Cardiac septum (tissue), 1 donor: ENCODE results near the gene ROBO2.

DNA sequence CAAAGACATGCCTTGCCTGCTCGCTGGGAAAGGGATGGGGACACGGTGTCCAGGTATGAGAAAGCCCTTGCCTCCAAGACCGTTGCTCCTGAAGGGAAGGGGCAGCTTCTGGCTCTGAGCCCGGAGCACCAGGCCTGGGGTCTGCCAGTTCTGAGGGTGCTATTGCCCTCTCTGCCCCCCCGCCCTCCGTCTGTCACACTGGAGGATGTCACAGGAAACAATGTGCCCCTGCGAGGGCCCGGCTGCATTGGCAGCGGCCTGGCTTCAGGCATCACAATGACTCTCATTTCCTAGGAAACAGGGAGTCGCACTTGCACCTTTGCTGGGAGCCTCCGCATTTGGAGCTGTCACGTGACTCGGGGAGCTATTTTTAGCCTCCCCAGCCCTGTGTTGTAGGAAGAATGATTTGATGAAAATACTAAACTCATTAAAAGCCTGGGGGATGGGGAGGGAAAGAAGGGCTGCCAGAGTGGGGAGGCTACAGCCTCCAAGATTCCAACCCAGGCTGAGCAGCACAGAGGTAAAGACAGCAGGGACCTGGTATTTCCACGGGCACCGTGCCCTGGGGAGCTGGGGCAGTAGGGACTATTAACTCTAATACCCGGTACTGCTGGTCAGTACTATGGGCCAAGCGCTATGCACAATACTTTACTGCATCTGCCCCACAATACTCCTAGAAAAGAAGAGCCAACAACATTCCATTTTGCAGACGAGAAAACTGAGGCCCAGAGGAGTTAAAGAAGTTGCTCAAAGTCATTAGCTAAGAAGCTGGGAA, 518.8 kb downstream of the SHQ1 start:
- PRO-cap, result no peak

DNA sequence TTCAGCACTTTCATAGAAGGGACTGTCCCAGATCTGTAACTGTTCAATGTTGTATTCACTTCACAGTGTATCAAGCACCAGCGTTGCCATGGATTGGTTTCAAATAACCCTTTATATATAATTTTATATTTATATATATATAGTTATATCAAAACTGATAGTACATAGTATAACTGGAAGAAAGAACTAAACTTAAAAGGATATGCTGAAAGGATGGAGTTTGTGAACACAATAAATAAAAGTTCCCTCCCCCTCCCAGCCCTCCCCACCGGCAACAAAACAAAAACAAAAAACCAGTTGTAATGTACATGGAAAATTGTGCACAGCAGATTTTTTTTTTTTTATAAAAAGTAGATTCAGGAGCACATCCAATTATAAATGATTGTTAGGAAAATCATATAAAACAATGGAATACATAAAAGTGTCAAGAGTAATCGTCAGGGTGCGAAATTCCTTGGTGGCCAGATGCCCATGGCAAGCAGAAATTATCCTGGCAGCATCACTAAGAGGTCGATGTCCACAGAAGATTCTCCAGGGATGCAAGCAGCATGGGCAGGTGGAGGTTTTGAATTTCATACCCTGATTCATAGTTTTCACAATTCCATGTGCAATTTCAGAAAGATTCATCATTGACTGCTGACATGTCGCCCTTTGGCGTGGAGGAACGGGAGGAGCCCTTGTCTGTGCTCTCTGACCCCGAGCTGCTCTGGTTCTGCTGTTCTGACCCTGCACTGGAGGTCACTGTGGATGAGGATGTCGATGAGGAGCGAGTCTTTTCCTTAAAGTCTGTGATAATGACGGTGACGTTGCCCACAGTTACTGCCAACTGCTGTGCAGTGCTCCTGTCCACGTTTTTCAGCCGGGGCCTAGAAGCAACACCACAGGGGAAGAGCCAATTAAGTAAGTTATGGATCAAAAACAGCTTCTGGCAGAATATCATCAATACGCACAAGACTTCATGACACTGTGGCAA, 470.2 kb downstream of the SHQ1 start:
- PRO-cap, result no peak

GRCh38 chr3:72439497-72439935, 408.7 kb downstream of the SHQ1 start:
- PRO-cap, result no peak

DNA sequence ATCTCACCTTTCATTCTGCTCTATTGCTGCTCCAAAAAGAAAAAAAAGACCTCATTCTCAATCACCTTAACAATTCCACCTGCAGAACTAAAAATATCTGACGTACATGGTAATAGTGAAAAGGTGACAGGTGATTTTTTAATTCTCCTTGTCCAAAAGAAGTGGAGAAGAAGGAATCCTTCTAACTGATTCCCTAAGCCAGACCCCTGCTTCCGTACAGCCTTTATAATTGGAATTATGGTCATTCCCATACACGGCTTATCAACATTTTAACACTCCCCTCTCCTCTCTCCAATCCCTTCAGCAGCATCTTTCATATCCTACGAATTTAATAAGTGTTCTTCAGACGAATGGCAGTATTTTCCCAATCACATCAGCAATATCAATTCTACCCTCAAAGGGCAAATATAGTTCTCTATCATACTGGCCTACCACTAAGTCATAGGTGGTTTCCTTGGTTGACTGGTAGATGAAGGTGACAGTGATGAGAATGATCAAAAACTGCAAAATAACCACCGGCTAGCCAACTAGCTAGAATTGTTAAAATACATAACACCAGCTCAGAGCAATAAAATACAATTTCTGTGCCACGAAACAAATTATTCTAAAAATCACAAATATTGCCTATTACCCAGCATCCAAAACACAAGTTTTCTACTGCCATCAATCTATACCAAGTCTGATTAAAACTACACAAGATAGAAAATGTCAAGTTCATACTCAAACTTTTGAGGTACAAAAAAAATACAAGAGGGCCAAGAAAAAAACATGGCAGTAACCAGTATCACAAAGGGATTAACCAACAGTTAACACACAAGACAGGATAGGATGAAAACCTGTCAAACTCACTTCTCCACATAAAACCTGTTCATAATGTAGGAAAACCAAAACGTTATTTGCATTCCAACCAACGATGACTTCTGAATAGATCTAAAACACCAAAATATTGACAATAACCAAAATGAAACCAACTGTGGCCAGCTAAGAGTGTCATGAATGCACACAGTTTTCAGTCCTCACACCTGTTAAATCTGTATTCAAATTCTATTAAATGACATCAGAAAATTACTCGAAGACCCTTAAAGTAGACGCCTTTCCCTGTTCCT, 404.3 kb downstream of the SHQ1 start:
- PRO-cap, result no peak

DNA sequence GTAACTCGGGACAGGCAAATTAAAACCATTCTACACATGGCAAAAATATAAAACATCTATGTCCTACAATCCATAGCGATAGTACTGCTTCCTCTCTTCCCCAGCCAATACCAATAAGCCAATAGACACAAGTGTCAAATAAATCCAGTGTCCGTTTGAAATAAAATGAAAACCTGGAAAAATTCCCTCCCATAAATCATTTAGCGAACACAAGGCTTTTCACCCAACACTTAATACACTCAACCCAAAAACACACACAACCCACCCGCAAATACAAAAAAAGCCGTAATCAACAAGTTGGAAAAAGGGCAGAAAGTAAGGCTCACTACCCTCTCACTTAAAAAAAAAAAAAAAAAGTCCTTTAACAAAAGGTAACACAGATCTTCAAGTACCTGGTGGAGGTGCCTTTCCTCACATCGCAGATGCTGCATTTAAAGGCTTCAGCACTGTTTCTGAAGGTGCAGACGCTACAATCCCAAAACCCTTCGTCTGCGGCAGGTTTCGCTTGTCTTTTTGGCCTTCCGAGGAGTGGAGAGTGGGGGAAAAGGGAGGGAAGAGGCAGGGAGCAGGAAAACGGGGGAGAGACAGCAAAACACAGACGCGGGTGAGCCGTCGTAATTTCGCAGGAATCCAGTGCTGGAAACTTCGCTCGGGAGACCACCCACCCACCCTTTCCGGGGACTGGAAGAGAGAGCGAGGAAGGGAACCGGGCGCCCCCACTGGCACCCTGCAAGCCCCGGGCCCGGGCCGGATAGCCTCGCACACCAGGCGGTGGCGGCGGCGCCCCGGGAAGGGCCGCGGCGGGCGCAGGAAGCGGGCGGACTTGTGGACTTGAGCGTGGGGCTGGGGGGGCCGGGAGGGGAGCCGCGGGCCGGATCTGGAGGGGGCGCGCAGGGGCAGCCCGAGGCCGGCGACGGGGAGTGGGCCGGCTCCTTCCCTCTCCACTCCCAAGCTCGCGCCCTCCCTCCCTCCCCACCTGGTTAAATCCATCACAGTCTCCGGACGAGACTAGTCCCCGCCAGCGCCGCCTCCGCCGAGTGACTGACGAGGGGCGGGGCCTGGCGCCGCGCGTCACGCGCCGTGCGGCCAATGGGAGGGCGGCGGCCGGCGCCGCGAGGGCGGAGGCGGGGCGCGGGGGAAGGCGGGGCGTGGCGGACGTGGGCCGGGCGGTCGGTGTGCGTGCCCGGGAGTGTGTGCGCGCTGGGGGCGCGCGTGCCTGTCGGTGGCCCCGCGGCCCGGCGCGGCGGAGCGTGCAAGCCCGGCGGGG, 401.7 kb downstream of the SHQ1 start:
- PRO-cap, result bidirectional peak, plus-strand start at position 1,189 of the sequence, minus-strand start at position 955 of the sequence

DNA sequence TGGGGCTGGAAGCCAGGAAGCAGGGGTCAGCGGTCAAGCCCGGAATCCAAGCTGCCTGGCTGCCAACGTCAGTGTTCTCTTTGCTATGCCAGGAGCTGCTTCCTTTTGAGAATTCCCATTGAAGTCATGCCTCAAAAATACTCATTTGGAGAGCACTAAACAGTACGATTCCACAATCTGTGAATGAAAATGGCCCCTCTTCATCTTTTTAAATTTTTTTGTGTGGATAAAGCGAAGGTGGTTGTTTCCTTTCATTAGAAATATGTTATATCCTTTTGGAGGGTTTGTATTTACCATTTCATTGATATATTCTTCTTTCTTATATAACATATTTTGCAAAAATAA, 386.3 kb downstream of the SHQ1 start:
- PRO-cap, result no peak

DNA sequence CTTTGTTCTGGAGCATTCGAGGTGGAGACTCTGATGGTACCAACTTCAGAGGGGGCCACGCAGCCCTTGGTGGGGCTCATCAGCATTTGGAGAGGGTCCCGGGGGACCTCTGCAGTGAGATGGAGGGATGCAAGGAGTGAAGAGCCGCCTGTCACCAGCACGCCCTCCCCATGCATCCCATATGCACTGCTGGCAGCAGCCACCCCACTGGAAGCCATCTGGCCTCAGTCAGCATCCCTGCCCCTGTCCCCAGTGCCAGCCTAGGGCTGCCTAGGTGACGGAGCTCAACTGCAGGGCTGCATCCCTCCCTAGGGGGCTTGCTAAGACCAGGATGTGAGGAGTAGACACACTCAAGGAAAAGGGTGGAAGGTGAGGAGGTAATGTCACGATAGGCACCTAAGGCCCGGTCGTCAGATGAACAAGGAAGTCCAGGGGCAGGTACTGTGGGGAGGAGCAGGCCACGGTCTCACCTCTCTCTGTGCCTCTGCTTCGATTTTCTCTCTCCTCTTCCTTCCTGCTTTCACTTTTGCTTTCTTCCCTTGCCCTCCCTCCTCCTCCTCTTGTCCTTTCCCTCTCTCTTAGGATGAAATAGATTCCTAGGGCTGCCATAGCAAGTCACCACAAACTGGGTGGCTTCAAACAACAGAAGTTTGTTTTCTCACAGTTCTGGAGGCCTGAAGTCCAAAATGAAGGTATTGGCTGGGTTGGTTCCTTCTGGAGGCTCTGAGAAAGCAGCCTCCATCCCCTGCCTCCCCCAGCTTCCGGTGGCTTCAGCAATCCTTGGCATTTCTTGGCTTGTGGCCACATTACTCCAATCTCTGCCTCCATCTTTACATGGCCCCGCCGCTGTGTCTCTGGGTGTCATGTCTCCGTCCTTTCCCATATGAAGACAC, 298.4 kb downstream of the SHQ1 start:
- PRO-cap, result no peak

DNA sequence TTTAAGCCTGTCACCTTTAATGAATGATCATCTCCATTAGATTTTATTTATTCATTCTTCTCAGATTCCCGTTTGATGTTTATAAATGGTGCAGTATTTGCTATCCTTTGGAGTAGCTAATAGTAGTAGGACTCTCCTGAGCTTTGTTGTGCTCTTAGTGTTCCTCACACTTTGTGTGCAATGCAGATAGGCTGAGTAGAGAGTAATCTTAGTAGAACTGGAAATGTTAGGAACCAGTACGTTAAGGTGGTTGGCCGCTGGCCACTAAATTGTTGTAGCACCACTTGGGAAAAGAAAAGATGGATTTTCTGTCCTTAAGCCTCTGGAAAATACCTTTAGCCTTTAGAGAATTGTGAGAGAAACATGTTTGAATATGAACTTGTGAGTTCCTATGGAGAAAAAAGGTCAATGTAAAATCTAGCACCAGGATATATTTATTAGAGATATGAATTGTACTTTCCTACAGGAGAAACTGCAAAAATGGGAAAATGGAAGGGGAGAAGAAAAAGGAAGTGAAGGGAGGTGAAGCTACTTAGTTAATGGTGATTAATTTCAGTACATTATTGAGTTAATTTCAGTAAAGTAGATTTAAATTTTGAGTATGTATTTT, 19.8 kb upstream of the EBLN2 start:
- PRO-cap, result no peak

GRCh38 chr3:73110900-73111373, 49.5 kb downstream of the EBLN2 start:
- PRO-cap, result no peak

- PRO-cap, result no peak
Measured at GRCh38 chr3:73446431-73446890, 178.3 kb downstream of the PDZRN3 start.

DNA sequence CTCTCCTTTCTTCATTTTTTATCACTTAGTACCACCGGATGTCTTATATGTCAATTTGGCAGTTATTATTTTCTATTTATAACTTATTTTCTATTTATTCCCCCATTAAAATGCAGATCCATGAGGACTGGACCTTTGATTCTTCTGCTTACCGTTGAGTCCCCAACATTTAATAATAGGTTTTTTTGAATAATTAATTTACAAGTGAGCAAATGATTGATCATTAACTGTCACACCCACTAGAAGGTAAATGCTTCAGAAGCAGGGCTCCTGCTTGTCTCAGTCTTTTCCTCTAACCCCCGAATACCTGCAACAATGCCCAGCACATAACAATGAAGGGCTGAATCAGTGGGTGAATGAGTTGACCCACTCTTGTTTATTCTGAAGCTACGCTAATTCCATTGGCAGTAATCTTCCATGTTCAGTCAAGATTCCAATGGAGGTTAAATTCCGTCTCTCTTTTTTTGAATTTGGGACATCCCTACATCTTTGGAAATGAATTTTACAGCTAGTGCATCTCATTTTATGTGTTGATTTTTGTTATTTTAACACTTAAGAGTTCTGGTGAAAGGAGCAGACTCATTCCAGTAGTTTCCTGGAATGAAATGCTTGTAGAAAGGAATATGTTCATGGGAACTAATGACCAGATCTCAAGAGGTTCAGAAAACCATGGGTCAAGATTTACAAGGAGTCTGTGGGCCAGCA, 90.7 kb downstream of the PDZRN3 start:
- PRO-cap, result no peak

GRCh38 chr3:73569385-73570017, 55.2 kb downstream of the PDZRN3 start:
- PRO-cap, result no peak

DNA sequence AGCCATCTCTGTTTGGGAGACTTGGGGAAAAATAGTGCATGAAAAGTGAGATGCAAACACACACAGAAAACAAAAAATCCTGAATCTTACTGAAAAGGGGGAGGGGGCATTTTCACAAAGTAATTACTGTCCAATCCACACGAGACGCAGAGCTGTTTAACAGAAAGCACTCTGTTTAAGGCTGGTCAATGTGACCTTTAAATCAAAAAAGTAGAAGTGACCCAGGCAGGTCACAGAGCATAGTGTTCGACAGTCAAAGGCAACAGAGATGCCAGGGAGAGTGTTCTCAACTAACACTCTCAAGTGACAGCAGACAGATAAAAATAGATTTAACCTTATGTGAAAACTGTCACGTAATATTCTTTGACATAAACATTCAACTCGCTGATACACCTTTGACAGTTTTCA, 15.6 kb downstream of the PDZRN3 start:
- PRO-cap, result unidirectional peak, minus-strand start at position 264 of the sequence

DNA sequence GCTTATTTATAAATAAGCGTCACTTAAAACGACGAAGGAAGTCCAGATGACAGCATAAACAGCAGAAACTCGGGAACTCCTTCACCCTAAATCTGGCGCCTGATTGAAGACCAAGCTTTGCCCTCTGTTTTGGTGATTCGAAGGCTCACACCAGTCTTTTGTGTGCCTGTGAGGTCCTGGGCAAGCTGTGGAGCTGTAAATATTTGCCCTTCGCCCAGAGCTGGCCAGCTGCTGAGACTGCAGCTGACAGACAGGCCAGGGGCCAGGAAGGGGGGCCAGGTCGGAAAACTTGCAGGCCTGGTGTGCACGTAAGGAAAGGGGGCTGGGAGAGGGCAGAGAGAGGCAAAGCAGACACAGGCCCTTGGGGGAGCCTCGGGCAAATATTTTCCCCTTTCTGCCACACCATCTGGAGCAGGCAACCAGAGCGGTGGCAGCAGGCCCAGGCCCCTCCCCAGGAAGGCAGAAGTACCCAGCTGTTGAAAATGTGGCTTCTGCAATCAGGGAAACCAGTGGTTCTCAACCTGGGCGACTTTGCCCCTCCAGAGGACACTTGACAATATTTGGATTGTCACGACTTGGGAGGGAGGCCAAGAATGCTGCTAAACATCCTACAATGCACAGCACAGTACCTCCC, 2.6 kb downstream of the PDZRN3 start:
- PRO-cap, result bidirectional peak, plus-strand start at position 315 of the sequence, minus-strand start at position 195 of the sequence

DNA sequence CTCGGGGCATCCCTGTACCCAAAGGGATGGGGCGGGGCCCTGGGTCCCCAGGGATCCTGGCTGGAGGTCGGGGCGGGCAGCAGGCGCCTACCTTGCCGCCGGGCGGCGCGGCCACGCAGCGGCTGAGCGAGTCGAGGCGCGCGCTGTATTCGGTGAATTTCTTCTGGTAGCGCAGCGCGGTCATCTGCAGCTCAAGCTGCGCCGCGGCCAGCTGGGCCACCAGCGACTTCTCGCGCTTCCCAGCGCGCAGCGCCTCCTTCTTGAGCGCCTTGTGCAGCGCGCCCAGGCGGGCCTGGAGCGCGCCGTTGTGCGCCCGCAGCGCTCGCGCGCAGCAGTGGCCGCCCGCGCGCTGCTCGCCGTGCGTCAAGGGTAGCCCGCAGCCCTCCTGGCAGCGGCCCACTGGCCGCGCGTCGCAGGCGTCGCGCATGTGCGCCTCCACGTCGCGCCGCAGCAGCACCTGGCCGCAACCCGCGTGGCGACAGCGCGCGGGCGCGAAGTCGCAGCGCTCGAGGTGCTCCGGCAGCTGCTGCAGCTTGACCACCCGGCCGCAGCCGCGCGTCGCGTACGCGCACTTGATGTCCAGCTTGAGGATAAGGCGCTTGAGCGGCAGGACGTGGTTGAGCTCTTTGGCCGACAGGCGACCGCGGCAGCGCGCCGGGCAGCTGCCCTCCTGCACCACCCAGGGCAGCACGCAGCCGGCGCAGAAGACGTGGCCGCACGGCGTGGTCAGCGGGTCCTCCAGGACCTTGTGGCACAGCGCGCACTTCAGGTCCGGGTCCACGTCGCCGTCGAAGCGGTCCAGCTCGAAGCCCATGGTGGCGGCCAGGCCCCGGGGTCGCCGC, 508 bp downstream of the PDZRN3 start:
- PRO-cap, result unidirectional peak, minus-strand start at position 232 of the sequence

GRCh38 chr3:75502498-75503112, 161.5 kb upstream of the FRG2C start:
- PRO-cap, result no peak

GRCh38 chr3:77039035-77040215, at the start of gene ROBO2:
TSS of gene ROBO2 (plus strand) at chr3:77040099.
- PRO-cap, result unidirectional peak, minus-strand start at chr3:77039969

GRCh38 chr3:81716712-81717595, 44.5 kb downstream of the GBE1 start:
- PRO-cap, result bidirectional peak, plus-strand start at chr3:81717211, minus-strand start at chr3:81716923

DNA sequence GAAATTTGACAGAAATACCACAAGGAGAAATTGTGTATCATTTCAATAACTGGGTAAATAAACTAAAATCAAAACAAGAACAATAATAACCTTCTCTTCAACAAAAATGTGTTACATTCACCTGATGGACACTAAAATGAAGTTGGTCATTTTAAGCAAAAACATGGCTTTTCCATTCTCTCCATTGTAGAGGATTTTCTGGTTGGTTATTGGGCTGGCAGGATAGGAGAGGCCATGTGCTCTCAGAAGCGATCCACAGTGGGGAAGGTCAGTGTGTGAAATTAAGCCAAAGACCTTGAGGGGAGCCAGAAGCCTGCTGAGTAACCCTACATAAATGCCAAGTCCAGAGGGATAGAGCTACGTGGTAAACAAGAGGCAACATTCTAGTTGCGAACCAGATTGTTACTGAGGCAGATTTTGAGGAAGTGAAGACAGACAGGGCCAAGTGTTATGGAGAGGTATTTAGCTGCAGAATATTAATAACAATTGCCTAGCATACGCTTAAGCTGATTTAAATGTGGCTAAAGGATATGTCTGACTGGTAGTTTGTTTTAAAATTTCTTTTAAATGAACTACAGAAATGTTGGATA, 592.7 kb upstream of the GBE1 start:
- PRO-cap, result no peak

DNA sequence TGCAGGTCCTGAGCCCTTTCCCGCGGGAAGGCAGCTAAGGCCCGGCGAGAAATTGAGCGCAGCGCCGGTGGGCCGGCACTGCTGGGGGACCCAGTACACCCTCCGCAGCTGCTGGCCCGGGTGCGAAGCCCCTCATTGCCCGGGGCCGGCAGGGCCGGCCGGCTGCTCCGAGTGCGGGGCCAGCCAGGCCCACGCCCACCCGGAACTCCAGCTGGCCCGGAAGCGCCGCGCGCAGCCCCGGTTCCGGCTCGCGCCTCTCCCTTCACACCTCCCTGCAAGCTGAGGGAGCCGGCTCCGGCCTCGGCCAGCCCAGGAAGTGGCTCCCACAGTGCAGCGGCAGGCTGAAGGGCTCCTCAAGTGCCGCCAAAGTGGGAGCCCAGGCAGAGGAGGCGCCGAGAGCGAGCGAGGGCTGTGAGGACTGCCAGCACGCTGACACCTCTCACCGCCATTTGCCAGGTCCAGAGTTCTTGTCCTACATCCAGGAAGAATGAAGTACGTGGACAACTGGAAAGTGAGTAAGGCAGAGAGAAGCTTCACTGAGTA, 1456.4 kb upstream of the GBE1 start:
- PRO-cap, result no peak